HT-29 (cell line): ENCODE measurements around a stretch of chr3.

- RAMPAGE, long total RNA, result no peak
Measured at GRCh38 chr3:134202498-134202984, 48.1 kb downstream of the RYK start.

- RAMPAGE, long total RNA, result no peak
Measured at GRCh38 chr3:134314916-134315852, 59.1 kb downstream of the AMOTL2 start.

DNA sequence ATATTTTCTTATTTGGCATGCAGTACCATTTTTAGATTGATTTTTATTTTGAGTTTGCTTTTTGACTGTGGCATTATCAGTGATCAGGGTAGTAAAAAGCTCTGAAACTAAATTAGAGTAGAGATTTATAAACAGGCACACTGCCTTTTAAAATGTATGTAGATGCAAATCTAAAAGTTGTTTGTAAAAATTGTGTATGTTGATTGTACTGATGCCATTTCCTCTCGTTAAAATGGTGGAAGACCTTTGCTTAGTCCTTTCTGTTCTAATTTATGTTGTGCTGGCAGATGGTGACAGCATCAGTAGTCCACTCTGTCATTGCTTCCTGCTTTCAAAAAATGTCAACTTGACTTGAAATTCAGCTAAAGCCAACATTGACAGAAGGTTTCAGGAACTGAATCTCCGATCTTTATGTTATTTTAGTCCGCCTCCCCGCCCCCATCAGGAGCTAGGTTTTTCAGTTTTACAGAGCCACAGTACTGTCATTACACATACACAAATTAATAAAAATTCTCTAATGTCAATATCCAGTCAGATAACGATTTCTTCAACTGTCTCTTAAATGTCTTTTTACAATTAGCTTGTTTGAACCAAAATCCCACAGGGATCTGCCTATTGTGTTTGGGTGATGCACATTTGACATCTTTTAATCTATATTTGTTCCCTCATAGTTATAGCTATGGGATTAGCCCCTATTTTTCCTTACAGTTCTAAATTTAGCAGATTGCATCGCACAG is 1.5 kb downstream of the CEP63 start:
- RAMPAGE, long total RNA, result no peak

- RAMPAGE, long total RNA, result no peak
Measured at GRCh38 chr3:134597440-134598163, 53.2 kb downstream of the KY start.

- RAMPAGE, long total RNA, result no peak
Measured at GRCh38 chr3:135150371-135150885, 355.4 kb downstream of the EPHB1 start.

- RAMPAGE, long total RNA, result no peak
Measured at GRCh38 chr3:135259442-135260196, 464.6 kb downstream of the EPHB1 start.

GRCh38 chr3:135658903-135659349 is 306.6 kb upstream of the PPP2R3A start:
- RAMPAGE, long total RNA, result no peak

GRCh38 chr3:136632549-136632960 is 119.6 kb downstream of the STAG1 start:
- RAMPAGE, long total RNA, result no peak

DNA sequence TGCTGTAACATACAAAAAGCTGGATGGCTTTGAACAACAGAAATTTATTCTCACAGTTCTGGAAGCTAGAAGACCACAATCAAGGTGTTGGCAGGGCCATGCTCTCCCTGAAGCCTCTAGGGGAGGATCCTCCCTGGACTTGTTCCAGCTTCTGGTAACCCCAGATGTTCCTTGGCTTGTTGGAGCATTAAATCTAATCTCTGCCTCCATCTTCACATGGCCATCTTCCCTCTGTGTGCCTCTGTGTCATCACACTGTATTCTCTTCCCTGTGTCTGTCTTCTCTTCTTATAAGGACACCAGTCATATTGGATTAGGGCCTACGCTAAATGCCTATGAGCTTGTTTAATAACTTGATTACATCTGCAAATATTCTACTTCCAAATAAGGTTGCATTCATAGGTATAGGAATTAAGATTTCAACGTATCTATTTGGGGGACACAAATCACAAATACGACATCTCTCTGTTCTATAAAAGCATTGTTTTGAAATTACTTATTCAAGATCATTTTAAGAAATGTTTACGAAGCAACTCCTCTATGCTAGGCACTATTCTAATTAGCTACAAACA is 109.4 kb downstream of the STAG1 start:
- RAMPAGE, long total RNA, result no peak

DNA sequence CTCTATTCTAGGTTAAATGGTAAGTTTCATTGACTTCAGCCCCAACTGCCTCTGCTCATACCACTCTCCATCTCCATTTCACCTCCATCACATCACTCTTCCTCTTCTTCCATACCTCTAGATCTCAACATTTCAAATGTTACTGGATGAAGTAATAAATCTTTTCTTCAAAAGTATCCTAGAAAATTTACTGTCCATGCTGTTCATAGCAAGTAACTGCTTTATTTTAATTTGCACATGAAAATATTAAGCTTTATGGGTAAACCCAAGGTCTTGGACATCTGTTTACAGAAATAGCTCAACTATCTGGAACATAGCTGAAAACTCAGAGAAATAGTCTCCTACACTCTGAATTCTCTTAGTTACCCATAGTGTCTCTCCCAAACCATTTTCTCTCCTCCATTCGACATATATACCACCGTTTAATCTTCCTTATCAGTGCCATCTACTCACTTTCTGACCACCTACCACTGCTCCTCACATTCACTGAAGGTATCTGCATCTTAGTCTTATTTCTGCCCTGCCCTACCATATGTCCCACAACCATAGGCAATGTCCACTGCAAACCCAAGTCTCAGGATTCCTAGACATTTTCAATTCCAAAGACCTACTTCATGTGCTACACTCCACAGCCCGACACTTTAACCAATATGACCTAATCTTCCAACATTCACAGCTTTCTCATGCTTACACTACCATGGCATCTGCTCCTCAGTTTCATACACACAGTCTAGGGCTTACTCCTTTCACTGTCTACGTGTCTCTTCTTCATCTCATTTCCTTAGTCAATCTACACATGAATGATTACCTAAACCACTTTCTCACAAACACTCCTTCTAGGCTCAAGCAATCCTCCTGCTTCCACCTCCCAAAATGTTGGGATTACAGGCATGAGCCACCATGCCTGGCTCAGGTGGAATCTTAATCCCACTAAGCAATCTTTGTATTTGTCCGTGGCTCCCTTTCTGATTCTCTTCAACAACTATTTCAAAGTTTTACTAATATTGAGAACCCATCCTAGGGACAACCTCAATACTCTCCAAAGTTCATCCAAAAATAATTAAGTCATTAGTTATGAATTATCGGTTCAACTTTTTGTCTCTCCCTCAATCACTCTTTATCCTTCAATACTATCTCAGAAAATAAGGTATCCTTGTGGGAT is 106.4 kb downstream of the STAG1 start:
- RAMPAGE, long total RNA, result no peak

- RAMPAGE, long total RNA, result no peak
Measured at GRCh38 chr3:136858467-136858806, 3.6 kb upstream of the NCK1 start.

- RAMPAGE, long total RNA, result no peak
Measured at GRCh38 chr3:136862325-136863347, 628 bp downstream of the NCK1 start.

GRCh38 chr3:136955787-136956358 is 1.9 kb upstream of the IL20RB start:
- RAMPAGE, long total RNA, result no peak

GRCh38 chr3:136994798-136995470 is 37.2 kb downstream of the IL20RB start:
- RAMPAGE, long total RNA, result no peak

DNA sequence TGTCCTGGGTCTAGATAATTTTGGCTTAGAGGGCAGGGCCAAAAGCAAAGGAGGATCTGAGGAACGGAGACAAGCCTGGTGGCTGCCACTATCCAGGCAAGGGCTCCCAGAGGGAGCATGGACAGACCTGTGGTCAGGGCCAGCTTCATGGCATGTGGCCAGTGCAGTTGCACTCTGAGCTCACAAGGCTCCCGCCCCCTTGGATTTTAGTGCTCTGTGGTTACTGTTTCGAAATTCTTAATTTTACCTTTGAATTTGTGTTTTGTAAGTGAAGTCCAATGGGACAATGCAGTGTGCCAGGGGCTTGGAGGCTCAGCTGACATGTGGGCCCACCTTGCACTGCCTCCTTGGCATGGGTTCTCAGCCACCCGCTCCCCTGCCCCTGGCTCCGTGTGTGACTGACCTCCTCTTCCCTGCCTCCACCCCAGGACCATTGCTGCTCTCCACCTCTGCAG is 65.6 kb downstream of the IL20RB start:
- RAMPAGE, long total RNA, result no peak

DNA sequence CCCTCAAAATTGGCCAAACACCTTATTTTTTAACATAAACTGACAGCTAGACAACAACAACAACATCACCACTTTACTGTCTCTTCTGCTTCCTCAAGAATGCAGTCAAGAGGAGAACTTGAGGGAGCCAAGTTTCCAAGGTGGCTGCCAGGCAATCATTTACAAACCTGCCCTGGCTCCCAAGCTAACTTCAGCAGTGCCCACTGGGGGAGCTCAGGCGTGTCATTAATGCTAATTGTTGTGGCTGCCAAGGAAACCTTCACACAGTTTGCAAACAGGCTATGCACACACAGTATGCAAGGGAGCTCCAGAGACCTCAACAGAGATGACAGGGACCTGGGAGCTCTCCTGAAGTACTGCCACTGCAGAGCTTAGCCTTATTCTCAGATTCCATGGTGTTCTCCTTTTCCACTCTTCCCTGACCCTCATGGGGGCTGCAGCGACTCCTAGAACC is 2.1 kb downstream of the DZIP1L start:
- RAMPAGE, long total RNA, result no peak

GRCh38 chr3:138188375-138188653 is 1.2 kb downstream of the ARMC8 start:
- RAMPAGE, long total RNA, result no peak

- RAMPAGE, long total RNA, result no peak
Measured at GRCh38 chr3:138195518-138196155, 8.5 kb downstream of the ARMC8 start.

- RAMPAGE, long total RNA, result no peak
Measured at GRCh38 chr3:138255570-138256043, 68.5 kb downstream of the ARMC8 start.

- RAMPAGE, long total RNA, result no peak
Measured at GRCh38 chr3:138360391-138360983, 12.1 kb downstream of the MRAS start.